Gastrocnemius medialis (tissue), 3 donors: ENCODE measurements around the genes HOXD12 and OSBPL6.

- PRO-cap: no peak
- RAMPAGE, long total RNA, 3 experiments: no peak in any of the 3 experiments
Observed at GRCh38 chr2:175787971-175788203, 214.2 kb downstream of the LNPK start.

- PRO-cap: no peak
- RAMPAGE, long total RNA, 3 experiments: no peak in any of the 3 experiments
Observed at GRCh38 chr2:176099250-176100309, at the start of gene HOXD12. HOXD12 (plus strand) TSS chr2:176099795.

GRCh38 chr2:176139494-176140091 is 10.1 kb downstream of the HOXD8 start:
- PRO-cap: bidirectional peak, plus-strand start at chr2:176139944, minus-strand start at chr2:176139834
- RAMPAGE, long total RNA, 3 experiments: no peak in any of the 3 experiments

GRCh38 chr2:176160417-176161399 is 3.6 kb downstream of the HOXD3 start:
- PRO-cap: no peak
- RAMPAGE, long total RNA, 3 experiments: no peak in any of the 3 experiments

- PRO-cap: no peak
- RAMPAGE, long total RNA, 3 experiments: no peak in any of the 3 experiments
Observed at GRCh38 chr2:176161944-176162678, 5.0 kb downstream of the HOXD3 start.

DNA sequence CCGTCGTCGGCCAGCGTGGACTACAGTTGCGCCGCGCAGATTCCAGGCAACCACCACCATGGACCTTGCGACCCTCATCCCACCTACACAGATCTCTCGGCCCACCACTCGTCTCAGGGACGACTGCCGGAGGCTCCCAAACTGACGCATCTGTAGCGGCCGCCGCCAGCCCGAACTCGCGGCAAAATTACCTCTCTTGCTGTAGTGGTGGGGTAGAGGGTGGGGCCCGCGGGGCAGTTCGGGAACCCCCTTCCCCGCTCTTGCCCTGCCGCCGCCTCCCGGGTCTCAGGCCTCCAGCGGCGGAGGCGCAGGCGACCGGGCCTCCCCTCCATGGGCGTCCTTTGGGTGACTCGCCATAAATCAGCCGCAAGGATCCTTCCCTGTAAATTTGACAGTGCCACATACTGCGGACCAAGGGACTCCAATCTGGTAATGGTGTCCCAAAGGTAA is 15.0 kb downstream of the HOXD3 start:
- PRO-cap: no peak
- RAMPAGE, long total RNA, 3 experiments: no peak in any of the 3 experiments

GRCh38 chr2:176188915-176189827 is 703 bp downstream of the HOXD1 start:
- PRO-cap: no peak
- RAMPAGE, long total RNA, 3 experiments: no peak in any of the 3 experiments

GRCh38 chr2:176709331-176710154 is 440.3 kb downstream of the MTX2 start:
- PRO-cap: no peak
- RAMPAGE, long total RNA, 3 experiments: no peak in any of the 3 experiments

- PRO-cap: no peak
- RAMPAGE, long total RNA, 3 experiments: no peak in any of the 3 experiments
Observed at GRCh38 chr2:177216184-177217590, 4.1 kb downstream of the HNRNPA3 start.

- PRO-cap: no peak
- RAMPAGE, long total RNA, 3 experiments: no peak in any of the 3 experiments
Observed at GRCh38 chr2:177221120-177222067, 8.8 kb downstream of the HNRNPA3 start.

- PRO-cap: bidirectional peak, plus-strand start at chr2:177263709, minus-strand start at chr2:177263504; bidirectional peak, plus-strand start at chr2:177264125, minus-strand start at chr2:177264077
- RAMPAGE, long total RNA, 3 experiments: start-site peak on the minus strand in 1 of 3 experiments, at chr2:177263448-177263465 at its widest, 30 reads per replicate
Observed at GRCh38 chr2:177263197-177264261, 998 bp downstream of the NFE2L2 start.

DNA sequence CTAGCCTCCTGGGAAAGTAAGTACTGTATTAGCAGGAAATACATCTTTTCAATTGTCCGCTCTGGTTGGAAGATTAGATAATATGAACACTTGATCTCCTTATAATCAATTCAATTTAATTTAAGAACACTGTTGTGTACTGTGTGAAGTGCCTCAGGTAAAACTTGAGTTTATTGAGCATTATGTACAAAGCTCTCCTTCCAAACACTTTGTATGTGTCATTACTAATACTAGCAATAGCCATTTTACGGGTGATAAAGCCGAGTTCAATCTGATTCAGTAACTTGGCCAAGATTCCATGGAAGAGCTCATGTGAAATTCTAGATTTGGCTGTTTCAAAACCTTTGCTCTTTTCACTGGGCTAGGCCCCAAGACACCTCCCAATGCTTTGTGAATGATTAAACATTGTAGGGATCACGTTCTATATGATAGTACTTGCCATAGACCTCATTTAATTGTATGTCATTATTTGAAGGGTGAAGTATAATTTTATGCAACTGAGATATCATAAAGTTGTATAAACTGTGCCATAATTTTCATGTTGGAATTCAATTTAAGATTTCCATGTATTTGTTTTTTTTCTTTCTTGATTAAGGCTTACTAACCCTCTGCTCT is 8.9 kb upstream of the NFE2L2 start:
- PRO-cap: no peak
- RAMPAGE, long total RNA, 3 experiments: no peak in any of the 3 experiments

DNA sequence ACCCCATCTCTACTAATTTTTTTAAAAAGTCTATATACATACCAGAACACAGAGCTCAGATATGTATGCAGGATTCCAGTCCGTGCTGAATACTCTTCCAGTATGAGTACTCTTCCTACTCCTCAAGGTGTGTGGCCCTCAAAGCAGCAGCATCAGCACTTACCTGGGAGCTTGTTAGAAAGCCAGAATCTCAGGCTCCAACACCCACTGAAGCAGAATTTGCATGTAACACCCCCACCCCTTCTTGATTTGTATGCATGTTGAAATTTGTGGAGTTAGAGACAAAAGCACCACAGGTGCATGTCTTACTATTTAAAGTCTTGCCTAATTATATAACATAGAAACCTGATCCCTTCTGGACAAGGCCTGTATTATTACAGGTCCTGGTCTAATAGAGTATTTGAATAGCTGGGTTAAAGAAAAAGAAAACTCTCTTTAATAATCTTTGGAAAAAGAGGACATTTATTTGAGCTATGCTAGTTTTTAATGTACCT is 50.3 kb upstream of the NFE2L2 start:
- PRO-cap: no peak
- RAMPAGE, long total RNA, 3 experiments: no peak in any of the 3 experiments

- PRO-cap: no peak
- RAMPAGE, long total RNA, 3 experiments: no peak in any of the 3 experiments
Observed at GRCh38 chr2:177342029-177342808, 50.4 kb upstream of the AGPS start.

DNA sequence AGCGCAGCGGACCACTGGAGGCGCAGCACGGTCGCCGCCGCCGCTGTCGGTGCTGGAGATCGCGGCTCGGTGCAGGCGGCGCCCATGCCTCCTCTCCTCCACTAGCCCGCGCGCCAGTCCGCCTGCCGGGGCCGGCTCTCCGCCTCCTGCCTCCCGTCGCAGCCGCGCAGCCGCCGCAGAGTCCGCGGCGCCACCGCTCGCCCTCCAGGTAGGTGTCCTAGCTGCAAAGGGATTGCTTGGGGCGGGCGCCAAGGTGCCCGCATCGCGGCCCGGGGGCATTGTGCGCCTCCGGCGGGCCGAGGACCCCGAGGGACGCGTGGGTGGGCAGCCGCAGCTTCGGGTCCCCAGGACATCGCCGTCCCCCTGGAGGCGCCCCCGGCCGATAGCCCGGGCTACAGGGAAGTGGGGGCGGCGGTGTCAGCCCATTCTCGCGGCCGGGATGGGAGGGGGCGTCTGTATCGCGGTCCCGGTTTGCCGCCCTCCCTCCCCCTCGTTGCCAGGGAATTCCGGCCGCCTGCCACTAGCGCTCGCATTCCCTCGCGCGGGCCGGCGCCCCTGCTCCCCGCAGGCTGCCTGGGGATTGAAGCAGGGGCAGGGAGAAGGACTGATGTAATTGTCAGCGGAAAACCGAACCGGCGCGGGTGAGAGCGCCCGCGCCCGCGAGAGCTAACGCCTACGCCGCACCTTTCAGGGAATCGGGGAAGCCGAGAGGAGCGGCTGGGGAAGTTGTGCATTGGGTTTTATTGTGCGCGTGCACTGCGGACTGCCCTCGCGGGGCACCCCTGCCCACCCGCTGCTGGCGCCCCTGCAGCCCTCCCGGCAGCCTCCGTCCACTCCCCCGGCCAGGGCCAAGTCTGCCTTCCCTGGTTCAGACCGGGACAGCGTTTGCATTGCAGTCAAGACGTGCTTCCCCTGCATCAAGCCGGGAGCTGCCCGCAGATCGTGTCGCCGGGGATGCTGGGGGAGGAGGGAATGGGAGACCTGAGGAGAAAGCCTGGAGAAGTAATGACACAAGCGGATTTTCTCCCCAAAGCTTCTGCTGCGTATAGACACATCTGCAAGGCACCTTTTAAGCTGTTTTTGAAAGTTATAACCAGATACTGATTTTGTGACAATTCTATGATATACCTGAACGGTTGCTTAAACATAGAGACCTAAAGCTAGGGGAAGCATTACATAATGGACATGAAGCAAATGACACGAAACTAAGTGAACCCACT is at the start of gene OSBPL6:
OSBPL6 (plus strand) TSS at position 46 of the 1,220 bp plus-strand sequence.
- PRO-cap: bidirectional peak, plus-strand start at position 46 of the sequence, minus-strand start outside the sequence; bidirectional peak, plus-strand start at position 938 of the sequence, minus-strand start at position 887 of the sequence
- RAMPAGE, long total RNA, 3 experiments: start-site peak on the plus strand in 1 of 3 experiments, centred at position 172 of the sequence, 26 reads per replicate

GRCh38 chr2:178477700-178478166 is 667 bp downstream of the FKBP7 start:
- PRO-cap: no peak
- RAMPAGE, long total RNA, 3 experiments: no peak in any of the 3 experiments

DNA sequence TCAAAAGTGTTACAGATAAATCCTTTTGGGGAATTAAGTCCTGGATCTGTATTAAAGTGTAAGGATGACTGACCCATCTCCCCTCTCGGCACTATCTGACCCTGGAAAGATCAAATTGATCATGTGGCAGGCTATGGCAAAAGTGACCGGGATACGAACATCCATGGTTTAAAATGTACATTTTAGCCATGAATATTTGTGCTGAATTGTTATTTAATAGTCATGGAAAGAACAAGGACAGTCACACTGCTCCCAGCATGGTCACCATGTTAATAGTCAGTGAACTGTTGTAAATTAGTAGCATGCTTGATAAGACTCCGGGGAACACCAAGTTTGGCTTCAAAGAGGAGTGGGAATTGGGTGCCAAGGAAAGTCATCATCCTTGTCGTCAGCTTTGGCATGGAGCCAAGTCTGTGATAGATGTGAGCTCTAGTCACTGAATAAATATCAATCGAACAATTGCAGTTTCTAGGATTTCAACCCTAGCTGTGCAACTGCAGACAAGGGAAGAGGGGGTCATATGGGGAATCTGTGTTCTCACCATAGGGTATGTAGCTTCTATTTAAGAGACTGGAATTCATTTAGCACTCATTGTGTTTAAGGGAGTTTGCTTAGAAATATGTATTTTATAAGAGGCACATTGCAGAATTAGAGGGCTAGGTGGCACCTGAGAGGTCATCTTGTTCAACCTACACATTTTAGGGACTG is 4.4 kb downstream of the PLEKHA3 start:
- PRO-cap: no peak
- RAMPAGE, long total RNA, 3 experiments: no peak in any of the 3 experiments

- PRO-cap: no peak
- RAMPAGE, long total RNA, 3 experiments: no peak in any of the 3 experiments
Observed at GRCh38 chr2:178531172-178532066, 51.2 kb downstream of the PLEKHA3 start.

GRCh38 chr2:178629436-178630044 is 149.3 kb downstream of the PLEKHA3 start:
- PRO-cap: no peak
- RAMPAGE, long total RNA, 3 experiments: no peak in any of the 3 experiments

- PRO-cap: no peak
- RAMPAGE, long total RNA, 3 experiments: no peak in any of the 3 experiments
Observed at GRCh38 chr2:178731709-178732079, 75.5 kb downstream of the TTN start.